NCI-H460 (cell line): ENCODE results near the gene URAD.

DNA sequence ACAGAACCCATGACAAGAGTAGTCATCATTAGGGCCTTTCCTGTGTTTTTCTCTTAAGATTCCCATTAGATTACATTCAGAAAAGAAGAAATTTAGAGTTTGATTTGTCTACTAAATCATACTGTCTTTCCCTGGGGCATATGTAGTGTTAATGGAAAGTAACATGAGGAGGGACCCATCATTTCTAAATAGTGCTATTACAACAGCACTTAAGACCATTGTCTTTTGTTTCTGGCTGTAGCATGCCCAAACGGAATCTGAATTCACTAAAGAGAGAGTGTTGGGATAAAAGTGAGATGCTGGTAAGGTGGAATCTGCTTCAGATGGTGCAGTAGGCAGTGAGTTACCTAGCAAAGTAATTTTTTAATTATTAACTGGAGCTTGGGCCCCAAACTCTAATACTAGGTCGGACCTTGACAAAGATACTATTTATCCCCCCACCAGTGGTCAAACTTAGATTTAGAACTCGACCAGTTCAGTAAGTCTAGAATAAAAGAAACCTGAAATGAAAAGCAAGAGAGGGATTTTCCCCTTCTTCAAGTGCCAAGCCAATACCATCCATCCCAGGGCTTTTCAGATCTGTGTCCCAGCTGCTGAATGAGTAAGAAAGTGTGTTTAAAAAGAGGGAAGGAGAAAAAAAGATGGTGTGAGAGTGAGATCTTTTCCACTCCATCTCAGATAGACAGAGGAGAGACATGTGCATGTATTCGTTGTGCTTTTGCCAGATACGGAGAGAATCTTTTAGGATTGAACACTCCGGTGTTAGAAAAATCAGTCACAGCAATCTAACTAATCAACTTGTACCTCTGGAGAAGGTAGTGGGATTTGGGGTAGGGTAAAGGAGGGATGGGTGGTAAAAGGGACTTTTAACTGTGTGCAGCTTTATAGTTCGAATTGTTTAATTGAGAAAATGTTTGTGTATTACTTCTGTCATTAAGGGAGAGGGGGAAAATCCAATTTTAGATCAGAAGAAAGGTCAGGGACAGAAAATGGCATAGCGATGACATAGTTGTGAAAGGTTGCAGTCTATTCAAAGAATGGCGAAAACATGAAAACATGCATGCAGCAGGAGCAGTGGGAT is 125.4 kb downstream of the CDK8 start:
RAMPAGE:
- cytosol, long total RNA: no peak
- long total RNA: no peak
- nucleus, long total RNA: no peak

DNA sequence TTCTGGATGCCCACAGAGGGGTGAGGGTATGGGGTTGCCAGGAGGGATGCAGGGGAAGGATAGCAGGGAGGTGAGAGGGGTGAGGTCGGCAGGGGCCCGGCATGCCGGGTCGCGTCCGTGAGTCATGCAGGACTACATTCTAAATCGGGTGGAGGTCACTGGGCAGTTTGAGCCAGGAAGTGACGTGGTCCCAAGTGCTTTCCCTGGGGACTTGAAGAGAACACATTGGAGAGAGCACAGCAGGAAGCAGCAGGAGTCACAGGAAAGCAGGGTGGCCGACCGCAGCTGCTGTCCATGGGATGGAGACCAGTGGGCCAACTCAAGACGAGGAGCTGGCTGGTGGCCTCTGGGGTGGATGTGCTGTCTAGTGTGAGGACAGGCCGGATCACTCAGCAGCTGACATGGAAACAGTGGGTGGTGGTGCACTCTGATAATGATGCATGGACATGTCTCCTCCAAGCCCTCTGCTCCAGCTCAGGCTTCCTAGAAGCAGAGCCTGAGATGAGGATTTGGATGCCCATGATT is 91.9 kb upstream of the WASF3 start:
RAMPAGE:
- cytosol, long total RNA: no peak
- long total RNA: no peak
- nucleus, long total RNA: no peak

GRCh38 chr13:26508860-26509523 is 48.5 kb upstream of the WASF3 start:
RAMPAGE:
- cytosol, long total RNA: no peak
- long total RNA: no peak
- nucleus, long total RNA: no peak

DNA sequence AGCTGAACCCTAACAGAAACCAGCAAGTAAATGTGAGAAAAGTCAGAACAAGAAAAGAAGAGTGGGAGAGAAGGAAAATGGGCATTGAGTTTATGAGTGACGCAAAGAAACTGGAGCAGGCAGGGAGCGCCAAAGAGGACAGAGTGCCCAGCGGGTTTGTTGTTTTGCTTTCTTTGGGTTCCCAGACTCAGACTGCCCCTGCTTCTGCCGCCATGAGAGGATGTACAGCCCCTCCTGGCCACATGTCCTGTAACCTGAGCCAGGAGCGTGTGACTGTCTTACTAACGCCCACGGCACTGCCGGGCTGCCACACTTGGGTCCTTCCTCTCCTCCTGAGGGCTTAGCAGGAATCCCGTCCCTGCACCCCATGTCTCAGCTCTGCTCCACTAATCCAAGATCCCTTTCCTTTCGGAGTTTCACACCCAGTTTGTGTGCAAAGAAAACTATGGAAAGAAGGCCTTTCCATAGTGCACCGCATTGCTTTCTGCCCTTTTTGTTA is 80.5 kb downstream of the GPR12 start:
RAMPAGE:
- cytosol, long total RNA: no peak
- long total RNA: no peak
- nucleus, long total RNA: no peak

RAMPAGE:
- cytosol, long total RNA: no peak
- long total RNA: no peak
- nucleus, long total RNA: no peak
Measured at GRCh38 chr13:27252405-27252932, 1.1 kb downstream of the RPL21 start.

GRCh38 chr13:27448338-27448658 is 2.1 kb downstream of the MTIF3 start:
RAMPAGE:
- cytosol, long total RNA: no peak
- long total RNA: no peak
- nucleus, long total RNA: no peak

DNA sequence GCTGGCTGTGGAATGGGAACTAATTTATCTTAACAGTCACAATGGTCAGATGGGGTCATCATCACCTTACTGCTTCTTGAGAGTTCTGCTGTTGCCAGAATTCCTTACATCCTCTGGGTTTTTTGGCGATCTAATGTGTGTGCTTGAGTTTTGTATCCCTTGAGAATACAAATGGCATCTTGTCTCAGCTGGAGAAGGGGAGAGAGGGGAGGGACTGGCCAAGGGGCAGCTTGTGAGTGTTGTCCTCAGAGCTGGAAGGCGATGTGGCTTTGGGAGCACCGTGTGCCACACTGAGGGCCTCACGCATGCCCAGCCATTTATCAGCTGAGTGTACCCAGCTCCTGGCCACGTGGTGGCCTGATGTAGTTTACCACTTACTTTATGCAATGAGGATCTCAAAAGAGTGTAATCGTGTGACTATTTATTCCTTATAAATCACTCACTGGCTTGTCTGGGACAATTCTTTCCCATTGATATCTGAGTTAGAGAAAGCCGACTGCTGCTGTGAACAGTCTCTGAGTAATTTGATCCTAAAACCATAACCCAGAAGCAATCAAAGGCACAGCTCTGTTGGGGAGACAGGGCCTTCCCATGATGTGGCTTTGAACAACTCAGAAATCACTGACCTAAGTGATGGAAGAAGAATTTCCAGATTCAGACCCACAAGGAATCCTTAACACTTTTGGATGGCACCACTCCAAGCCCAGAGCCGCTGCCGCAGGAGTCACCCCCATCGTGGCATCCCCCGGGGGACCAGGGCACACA is 53.8 kb upstream of the MTIF3 start:
RAMPAGE:
- cytosol, long total RNA: no peak
- long total RNA: no peak
- nucleus, long total RNA: no peak

DNA sequence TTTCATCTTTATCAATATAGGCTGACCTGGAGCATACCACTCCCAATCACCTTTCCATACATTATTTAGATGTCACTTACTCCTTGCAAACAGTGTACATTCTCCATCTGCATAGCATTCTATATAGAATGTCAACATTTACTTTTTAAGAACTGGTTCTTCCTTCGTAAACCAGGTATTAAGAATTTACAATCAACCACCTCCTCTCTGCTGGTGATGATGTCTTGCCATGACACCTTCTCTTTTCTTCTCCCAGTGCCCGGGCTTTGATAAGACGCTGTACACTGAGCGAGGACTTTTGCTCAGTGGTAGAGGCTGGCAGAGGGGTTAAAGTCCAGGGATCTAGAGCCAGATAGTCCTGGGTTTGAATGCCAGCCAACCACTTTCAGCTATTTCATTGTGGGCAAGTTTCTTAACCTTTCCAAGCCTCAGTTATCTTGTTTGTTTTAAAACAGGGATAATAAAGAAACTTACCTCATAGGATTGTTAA is 71.1 kb downstream of the LNX2 start:
RAMPAGE:
- cytosol, long total RNA: no peak
- long total RNA: no peak
- nucleus, long total RNA: no peak

RAMPAGE:
- cytosol, long total RNA: no peak
- long total RNA: no peak
- nucleus, long total RNA: no peak
Measured at GRCh38 chr13:27569041-27569580, 51.2 kb downstream of the LNX2 start.

DNA sequence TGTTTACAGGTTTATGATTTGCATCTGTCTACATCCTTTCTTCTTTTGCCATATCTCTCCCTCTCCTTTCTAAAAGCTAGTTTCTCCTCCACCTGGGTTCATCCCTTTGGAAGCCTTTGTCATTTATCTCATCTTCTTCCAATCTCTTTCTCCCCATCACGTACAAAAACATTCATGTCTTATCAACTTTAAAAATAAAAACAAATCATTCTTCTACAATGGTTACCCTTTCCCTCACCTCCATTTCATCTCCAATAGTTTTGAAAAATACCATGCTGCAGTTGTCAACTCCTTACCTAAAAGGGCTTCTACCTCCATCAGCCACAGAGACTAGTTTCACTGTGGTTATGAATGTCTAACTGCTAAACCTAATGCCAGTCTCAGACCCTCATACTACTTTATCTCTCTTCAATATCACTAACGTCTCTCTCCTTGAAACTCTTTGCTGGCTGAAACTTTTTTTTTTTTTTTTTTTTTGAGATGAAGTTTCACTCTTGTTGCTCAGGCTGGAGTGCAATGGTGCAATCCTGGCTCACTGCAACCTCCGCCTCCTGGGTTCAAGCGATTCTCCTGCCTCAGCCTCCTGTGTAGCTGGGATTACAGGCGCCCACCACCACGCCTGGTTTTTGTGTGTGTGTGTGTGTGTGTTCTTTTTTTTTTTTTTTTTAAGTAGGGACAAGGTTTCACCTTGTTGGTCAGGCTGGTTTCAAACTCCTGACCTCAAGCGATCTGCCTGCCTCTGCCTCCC is 27.0 kb downstream of the LNX2 start:
RAMPAGE:
- cytosol, long total RNA: no peak
- long total RNA: no peak
- nucleus, long total RNA: no peak

DNA sequence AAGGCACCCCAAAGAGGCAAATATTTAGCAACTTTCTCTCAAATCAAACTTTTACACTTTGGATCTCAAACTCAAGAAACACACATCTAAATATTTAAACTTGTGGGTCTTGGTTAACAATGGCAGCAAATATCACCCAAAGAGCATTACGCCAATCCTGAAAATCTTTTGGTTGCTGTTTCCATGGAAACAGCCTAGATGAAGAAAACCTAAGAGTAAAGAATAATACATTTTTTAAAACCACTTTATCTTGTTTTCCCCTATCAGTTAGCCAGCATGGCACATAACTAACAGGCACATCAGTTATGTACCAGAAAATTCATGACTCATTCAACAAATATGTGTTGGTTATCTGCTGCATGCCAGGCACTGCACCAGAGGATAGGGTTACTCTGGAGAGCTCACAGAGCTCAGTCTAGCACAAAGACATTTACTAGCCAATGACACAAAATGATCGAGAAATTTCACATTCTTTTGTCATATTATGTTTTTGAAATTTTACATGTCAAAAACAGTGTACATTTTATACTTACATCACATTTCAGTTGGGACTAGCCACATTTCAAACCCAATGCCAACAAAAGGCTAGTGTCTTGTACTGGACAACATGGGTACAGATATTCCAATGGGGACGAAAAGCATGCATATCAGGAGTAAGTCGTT is 20.4 kb downstream of the LNX2 start:
RAMPAGE:
- cytosol, long total RNA: no peak
- long total RNA: no peak
- nucleus, long total RNA: no peak

DNA sequence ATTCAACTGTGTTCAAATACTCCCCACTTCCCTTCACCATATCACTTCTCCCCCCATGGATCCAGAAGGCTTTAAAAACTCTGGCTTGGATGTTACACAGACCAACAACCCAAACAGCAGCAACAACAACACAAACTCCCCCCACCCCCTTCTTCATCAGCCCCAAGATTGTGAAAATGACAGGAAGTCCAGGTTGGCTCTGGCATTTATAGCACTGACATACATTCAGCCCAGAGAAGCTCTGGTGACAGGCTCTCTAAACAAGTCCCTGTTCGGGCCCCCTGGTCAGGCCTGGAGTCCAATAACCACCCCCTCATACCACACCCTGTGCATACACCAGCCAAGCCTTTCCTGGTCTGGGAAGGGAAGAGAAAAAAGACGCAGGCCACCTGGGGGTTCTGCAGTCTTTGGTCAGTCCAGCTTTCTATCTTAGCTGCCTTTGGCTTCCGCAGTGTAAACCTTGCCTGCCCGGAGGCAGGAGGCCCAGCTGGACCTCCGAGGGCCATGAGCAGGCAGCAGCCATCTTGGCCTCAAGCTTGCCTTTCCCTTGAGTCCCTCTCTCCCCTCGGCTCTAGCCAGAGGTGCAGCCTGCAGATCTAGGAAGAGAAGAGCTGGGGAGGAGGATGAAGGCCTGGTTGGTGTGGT is 6.8 kb downstream of the CDX2 start:
RAMPAGE:
- cytosol, long total RNA: no peak
- long total RNA: no peak
- nucleus, long total RNA: no peak

DNA sequence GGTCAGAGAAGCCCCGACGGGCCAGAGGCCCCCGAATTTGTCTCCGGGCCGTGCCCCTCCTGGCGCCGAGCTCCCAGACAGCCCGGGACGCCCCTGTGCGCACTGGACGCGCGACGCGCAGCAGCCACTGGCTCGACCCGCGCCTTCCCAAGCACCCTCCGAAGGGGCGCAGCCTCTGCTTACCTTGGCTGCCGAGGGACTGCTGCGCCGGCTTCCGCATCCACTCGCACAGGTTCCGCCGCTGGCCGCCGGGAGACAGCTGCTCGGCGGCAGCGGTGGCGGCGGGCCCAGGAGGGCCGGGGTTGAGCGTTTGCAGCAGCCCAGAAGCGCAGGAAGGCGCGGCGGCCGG is 858 bp downstream of the CDX2 start:
RAMPAGE:
- cytosol, long total RNA: no peak
- long total RNA: no peak
- nucleus, long total RNA: no peak

RAMPAGE:
- cytosol, long total RNA: no peak
- long total RNA: no peak
- nucleus, long total RNA: no peak
Measured at GRCh38 chr13:27988552-27988924, at the start of gene URAD. TSS of gene URAD (minus strand) at chr13:27988693.

DNA sequence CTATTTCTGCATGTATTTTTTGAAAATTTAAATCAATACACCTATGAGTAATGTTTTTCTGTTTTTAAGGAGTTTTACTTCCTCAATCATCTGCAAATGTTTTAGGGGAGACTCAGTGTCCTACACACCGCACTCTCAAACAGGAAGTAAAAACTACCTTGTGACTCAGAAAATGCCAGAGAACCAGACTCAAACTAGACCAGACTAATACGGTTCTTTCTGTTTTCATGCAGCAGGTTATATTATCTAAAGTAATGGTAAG is 52.6 kb downstream of the FLT3 start:
RAMPAGE:
- cytosol, long total RNA: no peak
- long total RNA: no peak
- nucleus, long total RNA: no peak

RAMPAGE:
- cytosol, long total RNA: no peak
- long total RNA: no peak
- nucleus, long total RNA: no peak
Measured at GRCh38 chr13:28183205-28183678, 44.9 kb downstream of the PAN3 start.

DNA sequence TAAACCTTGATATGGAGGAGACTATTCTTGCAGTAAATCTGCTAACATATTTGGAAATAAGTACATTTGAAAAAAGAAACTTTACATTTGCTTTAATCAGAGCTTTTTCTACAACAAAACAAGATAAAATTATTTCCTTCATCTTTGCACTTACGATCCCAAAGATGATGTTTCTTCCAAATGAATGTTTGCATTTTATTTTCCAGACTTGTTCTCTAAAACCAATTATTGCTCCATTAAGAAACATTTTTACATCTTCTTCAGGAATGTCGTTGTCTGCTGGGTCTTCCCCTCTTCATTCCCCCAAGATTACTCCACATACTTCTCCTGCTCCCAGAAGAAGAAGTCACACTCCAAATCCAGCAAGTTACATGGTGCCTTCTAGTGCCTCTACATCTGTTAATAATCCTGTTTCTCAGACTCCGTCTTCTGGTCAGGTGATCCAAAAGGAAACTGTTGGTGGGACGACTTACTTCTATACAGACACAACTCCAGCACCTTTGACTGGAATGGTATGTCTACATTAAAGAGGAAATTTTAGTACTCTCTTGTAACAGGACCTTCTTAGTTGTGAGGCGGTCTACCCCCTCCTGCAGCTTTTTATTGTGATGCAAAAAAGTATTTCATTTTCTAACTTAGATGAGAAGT is 117.8 kb downstream of the PAN3 start:
RAMPAGE:
- cytosol, long total RNA: no peak
- long total RNA: no peak
- nucleus, long total RNA: no peak

DNA sequence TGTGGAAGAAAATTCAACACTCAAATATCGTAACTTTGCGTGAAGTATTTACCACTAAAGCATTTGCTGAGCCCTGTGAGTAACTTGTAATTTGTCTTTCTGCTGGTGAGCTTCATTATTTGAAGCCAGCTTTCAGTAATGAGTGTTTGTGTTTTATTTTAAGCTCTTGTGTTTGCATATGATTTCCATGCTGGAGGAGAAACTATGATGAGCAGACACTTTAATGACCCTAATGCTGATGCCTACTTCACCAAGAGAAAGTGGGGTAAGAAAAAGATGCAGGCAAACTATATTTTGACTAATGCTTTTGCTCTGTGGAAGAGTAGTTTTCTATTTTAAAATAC is 128.8 kb downstream of the PAN3 start:
RAMPAGE:
- cytosol, long total RNA: no peak
- long total RNA: no peak
- nucleus, long total RNA: no peak

DNA sequence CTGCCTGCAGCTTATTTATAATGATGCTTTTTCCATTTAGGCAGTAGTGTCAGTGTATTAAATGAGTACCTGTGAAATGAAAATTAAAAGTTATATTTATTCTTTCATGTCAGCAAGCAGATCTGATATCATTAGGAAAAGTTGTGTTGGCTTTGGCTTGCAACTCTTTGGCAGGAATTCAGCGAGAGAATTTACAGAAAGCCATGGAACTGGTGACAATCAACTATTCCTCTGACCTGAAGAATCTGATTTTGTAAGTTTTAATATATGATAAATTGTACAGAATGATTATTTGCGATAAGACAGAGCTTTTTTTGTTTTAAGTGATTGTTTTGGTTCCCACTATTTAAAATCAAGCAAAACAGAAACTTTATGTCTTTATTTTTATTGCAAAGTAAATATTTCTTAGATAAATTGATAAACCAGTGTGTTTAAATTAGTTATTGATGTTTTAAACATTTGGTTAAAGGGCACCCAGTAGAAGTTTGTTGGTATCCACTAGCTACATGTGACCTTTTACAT is 138.8 kb downstream of the PAN3 start:
RAMPAGE:
- cytosol, long total RNA: no peak
- long total RNA: no peak
- nucleus, long total RNA: no peak

DNA sequence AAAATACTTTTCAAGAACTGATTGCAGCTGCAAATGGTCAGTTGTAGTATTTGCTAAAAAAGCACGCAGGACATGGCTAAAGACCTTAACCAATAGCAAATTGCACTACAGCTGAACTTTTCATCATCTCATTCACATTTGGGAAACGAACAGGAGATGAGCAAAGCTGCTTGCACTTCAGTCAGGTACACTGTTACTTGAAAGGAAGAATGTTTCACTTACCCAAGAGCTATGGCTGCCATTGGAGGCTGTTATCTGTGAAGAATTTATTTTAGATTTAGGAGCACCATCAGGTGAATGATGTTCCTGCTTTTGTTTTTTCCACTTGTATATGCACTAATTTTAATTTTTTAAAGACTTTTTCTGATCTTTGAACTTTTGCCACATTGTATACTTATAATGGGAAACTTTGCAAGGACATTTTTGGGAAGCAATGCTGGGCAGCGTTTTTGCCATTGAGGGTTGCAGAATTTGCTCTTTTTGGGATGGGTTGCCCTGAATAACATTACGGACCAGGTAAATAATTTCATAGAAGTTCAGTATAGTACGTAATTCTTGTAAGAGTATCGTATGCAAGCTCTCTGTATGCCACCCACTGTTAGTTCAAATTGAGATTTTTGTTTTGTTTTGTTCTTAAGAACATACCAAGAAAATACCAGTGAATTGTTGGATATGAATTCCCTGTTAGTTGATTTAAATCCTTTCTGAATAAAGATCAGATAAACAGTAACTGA is 154.3 kb downstream of the PAN3 start:
RAMPAGE:
- cytosol, long total RNA: no peak
- long total RNA: no peak
- nucleus, long total RNA: no peak